Neural cell (in vitro differentiated cells): ENCODE data around the genes IDH3B, LZTS3 and ADAM33.

GRCh38 chr20:2292563-2293235 is 3.1 kb upstream of the TGM3 start:
- RAMPAGE, long total RNA: no peak

DNA sequence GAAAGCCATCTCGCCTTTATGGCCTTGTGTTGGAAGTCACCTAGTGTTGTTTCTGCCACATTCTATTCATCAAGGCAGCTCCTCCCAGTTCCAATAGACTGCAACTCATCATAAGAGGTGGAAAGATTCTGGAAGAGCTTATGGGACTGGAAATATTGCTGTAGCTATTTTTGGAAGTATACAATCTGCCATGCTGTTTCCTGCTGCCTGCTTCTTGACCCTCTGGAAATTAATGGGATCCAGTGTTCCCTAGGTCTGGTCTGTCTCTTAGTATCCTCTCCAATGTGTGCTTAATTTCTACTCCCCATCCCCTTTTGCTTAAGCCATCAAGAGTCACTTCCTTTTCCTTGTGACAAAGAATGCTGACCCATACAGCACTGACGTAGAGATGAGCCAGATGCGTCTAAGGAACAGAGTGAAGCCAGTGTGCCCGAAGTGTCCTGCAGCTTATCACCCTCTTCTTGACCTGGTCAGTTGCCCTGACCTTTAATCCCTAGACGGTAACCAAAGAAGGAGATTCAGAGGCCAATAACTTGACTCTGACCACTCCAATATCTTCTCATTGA is 31.4 kb downstream of the SNRPB start:
- RAMPAGE, long total RNA: no peak

DNA sequence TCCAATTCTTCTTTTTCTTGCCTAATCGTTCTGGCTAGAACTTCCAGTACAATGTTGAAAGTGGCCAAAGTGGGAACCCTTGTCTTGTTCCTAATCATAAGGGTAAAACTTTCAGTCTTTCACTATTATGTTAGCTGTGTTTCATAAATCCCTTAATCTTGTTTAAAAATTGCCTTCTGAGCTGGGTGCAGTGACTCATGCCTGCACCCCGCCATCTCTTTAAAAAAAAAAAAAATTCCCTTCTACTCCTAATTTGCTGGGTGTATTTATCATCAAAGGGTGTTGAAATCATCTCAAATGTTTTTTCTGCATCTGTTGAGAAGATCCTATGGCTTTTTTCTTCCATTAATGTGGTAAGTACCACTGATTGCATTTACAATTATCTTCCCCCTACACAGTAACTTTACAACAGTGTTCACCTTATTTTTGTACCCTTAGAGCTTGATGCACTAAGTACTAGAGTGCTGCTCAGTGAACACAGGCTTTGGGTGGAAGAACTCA is 9.8 kb downstream of the SNRPB start:
- RAMPAGE, long total RNA: no peak

DNA sequence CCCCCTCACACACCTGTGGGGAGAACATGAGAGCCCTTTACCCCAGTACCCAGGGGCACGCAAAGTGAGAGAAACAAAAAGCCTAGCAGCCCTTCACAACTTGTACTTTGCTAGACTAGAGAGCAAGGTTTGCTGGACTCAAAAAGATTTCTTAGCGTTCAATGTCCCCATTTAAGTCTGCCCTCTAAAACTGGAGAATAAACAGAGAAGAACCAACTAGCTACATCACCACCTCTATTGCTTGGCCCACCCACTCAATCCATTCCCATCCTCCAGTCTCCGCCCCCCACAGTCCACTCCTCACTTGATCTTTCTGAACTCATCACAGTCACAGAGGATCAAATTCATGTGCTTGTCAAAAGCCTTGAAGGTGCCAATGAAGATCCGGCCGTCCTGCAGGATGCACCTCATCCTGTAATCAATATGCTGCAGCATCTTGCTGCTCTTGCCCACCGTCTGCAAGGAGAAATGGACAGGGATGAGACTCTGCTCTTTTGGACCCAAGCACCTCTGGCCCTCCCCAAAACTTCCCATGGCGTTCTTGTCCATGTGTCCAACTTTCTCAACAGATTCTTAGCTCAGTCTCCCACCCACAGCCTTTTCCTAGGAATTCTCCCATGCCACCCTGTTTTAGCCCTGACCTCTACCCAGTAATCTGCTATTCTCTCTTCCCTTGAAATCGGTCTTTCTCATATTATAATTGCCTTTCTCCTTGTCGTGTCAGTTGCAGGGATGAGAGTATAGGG is 3.1 kb downstream of the SNRPB start:
- RAMPAGE, long total RNA: no peak

DNA sequence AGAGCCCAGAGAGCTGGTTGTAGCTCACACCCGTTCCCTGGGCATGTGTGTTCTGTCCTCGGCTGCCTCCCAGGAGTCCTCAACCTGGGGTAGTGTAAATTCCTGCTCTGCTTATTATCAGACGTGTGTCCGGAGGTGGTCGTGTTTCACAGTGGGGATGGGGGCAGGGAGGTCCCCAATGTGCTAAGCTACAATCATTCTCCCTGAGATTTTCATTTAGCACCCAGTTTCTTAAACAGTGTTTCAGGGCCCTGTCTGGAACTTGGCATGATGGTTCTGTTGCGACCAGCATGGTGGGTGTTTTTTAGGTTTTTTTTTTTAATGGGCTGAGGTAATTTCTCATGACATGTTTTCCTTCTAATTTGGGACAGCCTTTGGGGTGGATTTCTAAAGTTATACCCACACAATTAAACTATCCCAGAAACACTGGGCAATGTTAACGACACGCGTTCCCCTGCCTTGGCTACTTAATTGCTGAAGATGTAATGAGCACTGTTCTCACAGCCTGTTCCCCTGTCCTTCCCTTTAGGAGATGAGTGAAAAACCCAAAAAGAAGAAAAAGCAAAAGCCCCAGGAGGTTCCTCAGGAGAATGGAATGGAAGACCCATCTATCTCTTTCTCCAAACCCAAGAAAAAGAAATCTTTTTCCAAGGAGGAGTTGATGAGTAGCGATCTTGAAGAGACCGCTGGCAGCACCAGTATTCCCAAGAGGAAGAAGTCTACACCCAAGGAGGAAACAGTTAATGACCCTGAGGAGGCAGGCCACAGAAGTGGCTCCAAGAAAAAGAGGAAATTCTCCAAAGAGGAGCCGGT is 5.2 kb downstream of the NOP56 start:
- RAMPAGE, long total RNA: no peak

GRCh38 chr20:2663436-2664052 is 472 bp downstream of the IDH3B start:
- RAMPAGE, long total RNA: no peak

GRCh38 chr20:2664097-2664394 is at the start of gene IDH3B:
TSS of gene IDH3B (minus strand) at chr20:2664216.
- RAMPAGE, long total RNA: no peak

- RAMPAGE, long total RNA: no peak
These were observed 4.4 kb downstream of the PCED1A start for GRCh38 chr20:2836005-2836582.

DNA sequence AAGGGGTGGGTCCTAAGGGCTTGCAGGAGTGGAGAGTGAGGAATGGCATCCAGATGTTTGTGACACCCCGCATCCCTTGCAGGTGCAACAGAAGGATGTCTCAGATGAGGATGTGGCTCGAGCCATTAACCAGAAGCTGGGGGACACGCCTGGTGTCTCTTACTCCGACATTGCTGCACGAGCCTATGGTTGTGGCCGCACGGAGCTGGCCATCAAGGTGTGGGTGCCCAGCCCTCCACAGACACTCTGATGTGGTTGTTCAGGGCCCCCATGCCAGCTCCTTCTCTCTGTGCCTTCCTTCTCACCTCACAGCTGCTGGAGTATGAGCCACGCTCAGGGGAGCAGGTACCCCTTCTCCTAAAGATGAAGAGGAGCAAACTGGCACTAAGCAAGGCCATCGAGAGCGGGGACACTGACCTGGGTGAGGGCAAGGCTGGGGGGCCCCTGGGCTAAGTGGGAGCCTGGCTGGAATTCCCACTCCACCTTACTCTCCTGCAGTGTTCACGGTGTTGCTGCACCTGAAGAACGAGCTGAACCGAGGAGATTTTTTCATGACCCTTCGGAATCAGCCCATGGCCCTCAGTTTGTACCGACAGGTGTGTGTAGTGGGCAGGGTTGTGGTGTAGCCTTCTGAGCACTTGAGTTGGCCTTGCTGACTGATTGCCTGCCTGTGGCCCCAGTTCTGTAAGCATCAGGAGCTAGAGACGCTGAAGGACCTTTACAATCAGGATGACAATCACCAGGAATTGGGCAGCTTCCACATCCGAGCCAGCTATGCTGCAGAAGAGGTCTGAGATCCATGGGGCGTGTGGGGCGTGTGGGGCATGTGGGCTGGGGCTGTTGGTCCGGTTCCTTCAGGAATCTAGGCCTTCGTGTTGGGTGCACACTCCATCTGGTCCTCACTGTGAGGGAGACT is 9.2 kb upstream of the PTPRA start:
- RAMPAGE, long total RNA: no peak

DNA sequence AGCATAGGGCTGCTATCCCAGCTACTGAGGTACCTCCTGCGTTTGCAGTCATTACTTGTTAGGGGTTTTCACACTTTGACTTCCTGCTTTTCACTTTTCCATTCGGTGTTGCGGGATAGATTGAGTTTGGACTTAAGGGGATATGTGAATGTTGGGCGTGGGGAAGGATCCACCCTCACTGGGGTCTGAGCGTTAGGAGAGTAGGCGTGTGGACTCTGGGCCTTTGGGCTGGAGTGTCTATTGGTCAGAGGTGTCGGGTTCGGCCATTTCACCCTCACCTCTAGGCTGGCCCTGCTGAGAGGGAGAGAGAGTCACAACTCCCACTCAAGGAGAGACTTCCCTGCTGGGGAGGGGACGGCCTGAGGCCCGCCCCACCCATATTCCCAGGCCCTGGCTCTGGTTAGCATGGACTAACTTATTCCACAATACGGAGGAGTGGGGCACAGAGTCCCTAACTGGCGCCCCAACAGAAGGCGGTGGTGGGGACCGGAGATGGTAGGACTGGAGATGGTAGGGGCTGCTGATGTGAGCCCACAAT is 1.6 kb upstream of the PTPRA start:
- RAMPAGE, long total RNA: no peak

- RAMPAGE, long total RNA: no peak
These were observed 5.9 kb upstream of the FASTKD5 start for GRCh38 chr20:3165477-3166007.

DNA sequence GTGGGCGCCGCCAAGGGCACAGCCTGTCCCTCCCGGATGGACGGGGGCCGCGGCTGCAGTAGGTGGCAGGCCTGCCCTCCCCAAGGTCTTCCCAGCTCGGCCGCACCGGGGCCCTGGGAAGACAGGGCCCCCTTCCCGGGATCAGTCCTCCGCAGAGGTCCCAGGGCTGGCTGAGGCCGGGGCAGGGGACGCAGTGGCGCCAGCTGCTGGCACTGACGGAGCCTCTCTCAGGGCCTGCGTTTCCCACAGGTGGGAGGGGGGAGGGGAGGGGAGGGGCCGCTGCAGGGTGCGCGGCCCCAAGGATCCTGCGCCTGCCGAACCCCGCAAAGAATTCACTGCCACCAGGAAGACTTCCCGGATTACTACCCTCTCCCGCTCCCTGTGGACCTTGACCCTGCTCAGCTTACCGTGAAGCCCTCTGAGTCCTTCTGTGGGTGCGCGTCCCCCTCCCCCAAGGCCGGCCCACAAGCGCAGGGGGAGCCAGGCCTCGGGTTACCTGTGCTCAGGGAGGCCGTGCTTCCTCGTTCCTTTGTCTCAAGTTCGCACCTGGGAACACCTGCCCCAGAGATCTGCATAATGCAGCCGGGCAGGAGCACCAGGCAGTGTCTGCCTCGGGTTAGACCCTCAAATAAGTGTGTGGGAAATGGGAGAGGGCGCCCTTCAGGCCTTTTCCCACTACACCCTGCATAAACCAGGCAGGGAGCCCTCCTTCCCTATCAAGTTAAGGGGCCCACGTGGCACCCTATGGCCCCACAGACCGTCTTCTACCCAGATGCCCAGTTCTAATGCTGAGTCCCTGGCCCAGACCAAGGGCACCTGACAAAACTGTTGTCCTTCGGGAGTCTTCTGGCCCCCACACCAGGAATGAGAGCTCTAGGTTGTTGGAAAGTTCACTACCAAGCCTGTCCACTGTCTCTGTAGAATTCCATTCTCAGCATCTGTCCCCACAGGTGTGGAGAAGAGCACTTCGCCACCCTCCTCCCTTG is 5.0 kb downstream of the LZTS3 start:
- RAMPAGE, long total RNA: no peak

DNA sequence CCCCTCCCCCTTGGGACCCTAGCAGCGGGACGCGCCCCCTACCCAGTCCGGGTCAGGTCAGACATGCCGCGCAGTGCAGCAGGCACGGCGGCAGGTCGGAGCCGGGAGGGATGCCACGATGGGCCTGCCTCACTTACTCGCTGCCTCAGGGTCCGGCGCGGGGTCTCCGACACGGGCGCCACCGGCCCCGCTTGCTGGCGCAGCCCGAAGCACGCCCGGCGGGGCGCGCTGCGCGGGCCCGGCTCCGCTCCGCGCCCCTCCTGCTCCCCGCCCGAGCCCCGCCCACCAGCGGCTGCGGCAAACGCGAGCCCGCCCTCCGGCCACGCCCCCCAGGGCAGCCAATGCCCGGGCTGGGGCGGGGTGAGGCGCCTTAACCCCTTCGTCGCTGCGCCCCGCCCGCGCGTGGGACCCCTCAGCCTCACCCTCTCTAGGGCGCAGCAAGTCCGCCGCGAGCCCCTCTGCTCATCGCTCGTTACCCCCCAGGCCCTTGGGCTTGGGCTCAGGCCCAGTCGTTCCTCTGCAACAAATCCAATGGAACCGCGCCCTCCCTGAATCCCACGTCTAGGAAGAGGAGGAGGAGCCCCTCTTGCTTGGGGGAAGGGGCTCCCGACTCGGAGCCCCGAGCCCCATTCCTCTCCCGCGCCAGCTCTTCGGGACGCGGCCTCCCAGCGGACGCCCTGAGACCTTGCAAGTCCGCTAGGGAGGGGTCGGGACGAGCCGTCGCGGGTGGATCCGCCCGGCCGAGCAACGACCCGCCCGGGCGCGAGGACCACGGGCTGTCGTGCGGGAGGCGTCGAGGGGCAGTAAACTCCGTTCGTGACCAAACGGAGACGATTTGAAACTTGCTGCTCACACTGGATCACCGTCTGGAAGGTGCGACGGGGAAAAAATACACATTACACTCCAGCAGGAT is at the start of gene LZTS3:
TSS of gene LZTS3 (minus strand) at position 232 of the 913 bp plus-strand sequence.
- RAMPAGE, long total RNA: no peak

GRCh38 chr20:3221701-3222182 is 12.4 kb downstream of the ITPA start:
- RAMPAGE, long total RNA: no peak

DNA sequence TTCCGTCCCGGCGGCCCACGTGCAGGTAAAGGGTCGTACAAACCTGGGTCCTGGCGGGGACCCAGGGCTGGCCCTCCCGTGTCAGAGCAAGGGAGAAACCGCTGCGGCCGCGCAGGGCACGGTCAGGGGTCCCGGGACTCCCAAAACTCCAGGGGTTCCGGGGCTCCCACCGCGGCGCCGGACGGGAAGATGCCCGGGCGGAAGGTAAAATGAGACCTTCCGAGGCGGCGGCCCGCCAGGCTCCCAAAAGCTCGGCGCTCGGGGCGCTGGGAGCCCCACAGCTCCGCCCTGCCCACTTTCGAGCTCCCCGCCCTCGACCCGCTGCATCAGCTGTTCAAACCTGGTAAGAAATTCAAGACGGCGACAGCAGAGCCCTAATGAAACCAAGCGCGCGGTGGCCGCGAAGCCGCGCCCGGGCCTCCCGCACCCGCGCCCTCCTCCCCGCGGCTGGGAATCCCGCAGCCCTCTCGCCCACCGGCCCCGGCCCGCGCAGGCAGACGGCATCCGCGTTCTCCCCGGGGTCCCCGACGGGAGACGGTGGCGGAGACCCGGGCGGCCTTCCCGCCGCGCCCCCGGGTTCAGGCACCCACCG is 389 bp downstream of the SLC4A11 start:
- RAMPAGE, long total RNA: no peak

- RAMPAGE, long total RNA: no peak
These were observed 23.3 kb downstream of the ATRN start for GRCh38 chr20:3493969-3494623.

GRCh38 chr20:3560541-3561036 is 89.8 kb downstream of the ATRN start:
- RAMPAGE, long total RNA: no peak

DNA sequence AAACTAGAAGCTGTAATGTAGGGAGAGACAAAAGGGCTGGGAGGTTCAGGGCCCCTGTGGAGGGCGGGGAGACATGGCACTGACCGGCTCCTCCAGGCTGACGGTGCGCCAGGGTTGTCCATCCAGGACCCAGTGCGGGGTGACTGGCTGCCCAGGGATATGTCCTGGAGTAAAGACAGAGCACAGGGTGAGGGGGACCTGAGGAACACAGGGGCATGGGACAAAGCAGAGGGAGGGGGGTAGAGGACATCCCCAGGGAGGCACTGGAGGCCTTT is 2.5 kb downstream of the ADAM33 start:
- RAMPAGE, long total RNA: no peak

DNA sequence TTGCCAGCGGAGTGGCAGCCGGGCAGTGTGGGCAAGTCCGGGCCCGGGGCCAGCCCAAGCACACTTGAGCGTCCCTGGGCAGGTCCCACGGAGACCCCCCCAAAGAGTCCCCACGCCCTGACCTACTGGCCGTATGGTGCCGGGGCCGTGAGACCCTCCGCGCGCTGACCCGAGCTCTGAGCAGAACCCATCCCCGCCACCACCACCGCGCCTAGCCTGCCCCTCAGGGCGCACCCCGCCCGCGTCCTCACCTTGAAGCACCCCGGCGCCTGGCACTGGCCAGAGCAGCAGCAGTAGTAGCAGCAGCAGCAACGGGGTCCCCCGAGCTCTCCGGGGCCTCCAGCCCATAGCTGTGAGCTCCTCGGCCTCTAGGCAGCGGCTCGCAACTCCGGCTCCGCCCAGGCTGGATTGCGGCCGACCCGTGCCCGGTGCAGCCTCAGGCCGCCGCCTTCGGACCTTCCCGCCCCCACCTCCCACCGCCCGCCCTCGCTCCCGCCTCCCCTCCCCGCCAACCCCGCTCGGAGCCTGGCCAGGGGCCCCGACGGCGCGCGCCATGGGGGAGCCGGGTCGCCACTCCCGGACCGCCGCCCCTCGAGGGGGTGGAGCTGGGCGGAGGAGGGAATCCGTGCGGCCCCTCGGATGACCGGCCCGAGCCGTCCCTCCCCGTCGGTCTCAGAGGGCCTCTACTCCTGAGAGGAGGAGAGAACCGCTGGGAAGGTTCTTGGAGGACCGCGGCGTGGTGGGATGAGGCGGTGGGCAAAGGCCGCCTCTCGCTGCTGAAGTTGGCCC is at the start of gene ADAM33:
TSS of gene ADAM33 (minus strand) at position 354 of the 789 bp plus-strand sequence.
- RAMPAGE, long total RNA: no peak

DNA sequence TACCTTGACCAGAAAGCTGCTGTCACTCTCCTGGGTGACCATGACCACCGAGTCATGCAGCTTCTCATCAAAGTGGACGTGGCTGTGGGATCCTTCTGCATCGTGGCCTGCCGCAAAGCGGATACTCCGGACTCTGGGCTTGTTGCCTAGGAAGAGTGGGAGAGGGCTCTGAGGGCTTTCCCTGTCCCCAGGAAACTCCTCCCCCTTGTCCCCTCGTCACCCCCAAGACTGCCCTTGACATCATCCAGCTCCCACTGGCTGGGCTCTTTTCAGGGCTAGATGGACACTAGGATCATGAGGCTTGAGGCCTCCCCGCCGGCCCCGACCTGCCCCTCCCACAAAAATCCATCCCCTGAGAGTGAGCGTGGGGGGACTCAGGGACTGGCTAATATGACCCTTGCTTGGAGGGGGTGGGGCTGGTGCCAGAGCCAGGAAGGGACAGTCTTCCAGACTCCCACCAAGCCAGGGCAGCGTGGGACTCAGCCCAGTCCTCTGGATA is 9.0 kb downstream of the ADISSP start:
- RAMPAGE, long total RNA: no peak